Left lung (tissue), 1 donor: Measurements from ENCODE around the genes RCCD1 and PRC1.

DNA sequence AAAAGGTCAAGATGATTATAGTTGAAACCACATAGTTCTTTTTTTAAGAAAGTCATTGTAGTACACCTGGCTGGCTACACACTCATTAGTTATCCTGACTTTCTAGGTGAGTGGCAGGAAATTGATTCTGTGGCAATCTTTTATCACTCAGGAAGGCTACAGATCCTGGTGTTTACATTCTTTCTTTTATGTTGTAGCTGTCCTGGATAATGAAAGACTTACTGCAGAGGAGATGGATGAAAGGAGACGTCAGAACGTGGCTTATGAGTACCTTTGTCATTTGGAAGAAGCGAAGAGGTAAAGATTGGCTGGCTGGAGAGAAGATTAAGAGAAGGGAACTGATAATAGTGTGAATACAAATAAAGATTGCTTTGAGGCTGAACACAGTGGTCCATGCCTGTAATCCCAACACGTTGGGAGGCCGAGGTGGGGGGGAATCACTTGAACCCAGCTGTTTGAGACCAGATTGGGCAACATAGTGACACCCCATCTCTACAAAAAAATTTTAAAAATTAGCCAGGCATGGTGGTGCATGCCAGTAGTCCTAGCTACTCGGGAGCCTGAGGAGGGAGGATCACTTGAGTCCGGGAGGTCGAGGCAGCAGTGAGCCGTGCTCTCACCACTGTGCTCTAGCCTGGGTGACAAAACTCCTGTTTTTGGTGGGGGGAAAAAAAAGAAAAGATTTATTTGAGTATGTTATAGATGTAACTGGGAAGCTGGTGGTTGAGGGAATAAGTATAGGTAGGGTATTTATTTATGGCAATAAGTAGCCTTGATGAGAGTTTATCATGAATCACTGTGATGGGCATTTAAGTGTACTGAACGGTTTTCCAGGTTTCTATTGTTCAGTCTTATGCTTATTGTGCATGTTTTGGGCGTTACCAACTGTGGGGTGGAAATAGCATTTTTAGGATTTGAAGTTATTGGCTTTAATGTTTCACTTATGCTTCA lies 2.8 kb downstream of the IQGAP1 start:
- PRO-cap = no peak

- PRO-cap = no peak
These were observed 6.1 kb downstream of the IQGAP1 start for GRCh38 chr15:90394134-90394459.

GRCh38 chr15:90413162-90413834 lies 25.3 kb downstream of the IQGAP1 start:
- PRO-cap = no peak

DNA sequence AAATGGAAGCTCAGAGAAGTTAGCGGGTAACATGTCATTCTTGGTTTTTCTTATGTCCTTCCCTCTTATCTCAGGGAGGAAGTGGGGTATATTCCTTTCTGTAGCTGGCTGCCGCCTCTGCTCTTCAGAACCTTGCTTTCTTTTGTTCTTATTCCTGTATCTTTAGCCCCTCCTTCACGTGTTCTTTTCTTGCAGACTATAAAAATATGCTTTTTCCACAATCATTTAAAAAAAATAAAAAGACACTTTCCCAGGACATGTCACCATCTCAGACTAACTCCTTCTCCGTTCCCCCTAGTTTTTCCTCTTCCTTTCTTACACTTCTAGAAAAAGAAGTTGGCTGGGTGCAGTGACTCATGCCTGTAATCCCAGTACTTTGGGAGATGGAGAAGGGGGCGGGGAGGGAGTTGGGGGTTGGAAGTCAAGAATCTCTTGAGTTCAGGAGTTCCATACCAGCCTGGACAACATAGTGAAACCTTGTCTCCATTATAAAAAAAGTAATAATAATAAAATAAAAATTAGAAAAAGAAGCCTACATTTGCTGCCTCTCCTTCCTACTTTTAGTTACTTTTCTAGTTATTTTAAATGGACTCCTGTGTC lies 25.9 kb downstream of the IQGAP1 start:
- PRO-cap = no peak

- PRO-cap = no peak
These were observed 79.3 kb downstream of the CRTC3 start for GRCh38 chr15:90608796-90609658.

DNA sequence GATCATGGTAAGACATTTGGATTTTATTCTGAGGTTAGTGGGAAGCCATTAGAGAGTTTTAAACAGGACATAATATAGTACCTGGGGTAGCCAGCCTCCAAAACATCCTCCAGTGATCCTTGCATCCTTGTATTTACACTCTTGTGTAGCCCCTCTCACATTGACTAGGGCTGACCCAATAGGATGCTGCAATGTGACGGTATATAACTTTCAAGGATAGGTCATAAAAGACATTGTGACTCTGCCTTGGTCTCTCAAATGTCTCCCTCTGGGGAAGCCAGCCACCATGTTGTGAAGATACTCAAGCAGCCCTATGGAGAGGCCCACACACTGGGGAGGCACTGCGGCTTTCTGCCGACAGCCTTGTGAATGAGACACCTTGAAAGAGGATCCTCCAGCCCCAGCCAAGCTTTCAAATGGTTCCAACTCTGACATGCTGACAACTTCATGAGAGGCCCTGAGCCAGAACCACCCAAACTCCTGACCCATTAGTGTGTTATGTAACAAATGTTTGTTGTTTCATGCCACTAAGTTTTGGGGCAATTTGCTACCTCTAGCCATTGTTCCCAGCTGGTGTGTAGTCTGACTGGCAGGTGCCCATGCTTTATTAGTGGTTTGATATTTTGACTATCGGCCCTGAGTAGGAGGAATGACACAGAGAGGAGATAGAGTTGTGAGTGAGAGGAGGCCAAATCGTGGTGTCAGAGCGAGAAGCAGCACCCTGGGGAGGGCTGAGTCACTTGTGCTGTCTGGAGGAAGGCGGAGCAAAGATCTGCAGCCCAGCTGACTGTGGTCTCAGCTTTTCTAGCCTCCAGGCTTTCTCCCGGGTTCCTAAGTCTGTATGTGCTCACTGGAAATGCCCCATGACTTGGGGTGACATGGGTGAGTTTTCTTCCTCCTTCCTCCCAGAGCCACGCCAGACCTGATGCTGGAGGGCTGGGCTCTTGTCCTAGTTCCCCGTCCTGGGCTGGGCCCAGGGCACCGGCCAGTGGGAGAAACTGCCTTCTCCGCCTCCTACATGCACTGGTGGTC lies 56.9 kb upstream of the BLM start:
- PRO-cap = bidirectional peak, plus-strand start at position 919 of the sequence, minus-strand start at position 703 of the sequence

GRCh38 chr15:90742074-90742463 lies 24.9 kb downstream of the BLM start:
- PRO-cap = no peak

- PRO-cap = no peak
These were observed 33.1 kb downstream of the BLM start for GRCh38 chr15:90750287-90750686.

- PRO-cap = no peak
These were observed 60.0 kb upstream of the FURIN start for GRCh38 chr15:90808339-90808924.

DNA sequence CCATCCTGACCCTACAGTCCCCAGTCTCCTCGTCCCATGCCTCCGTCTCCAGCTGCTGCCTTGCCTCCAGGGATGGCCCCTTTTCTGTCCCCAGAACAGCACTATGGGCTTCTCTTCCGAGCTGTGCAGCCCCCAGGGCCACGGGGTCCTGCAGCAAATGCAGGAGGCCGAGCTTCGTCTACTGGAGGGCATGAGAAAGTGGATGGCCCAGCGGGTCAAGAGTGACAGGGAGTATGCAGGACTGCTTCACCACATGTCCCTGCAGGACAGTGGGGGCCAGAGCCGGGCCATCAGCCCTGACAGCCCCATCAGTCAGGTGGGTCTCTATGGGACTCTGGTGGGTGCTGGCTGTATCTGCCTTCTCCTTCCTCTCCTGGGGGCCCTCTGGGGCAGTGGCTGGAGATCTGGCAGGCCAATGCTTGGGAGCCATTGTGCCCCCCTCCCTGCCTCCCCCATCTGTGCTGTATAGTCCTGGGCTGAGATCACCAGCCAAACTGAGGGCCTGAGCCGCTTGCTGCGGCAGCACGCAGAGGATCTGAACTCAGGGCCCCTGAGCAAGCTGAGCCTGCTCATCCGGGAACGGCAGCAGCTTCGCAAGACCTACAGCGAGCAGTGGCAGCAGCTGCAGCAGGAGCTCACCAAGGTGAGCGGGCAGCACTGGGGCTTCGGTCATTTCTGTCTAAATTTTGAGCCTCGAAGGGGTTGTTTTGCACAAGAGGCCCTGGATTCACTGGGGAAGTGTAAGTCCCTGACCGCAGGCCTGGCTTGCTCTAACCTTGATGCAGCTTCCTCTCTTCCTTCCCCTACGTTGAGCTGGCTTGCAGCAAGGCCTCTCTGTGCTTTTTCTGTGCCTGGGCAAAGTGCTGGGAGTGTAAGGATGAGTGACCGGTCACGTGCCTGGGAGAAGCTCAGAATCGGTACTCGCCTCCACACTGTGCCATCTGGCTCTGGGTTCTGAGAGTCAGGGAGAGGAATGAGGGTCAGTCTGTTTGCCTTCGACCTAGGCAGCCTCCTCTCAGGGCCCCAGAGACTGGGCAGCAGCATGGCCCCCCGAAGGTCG lies 969 bp downstream of the FES start:
- PRO-cap = unidirectional peak, plus-strand start at position 492 of the sequence; bidirectional peak, plus-strand start at position 798 of the sequence, minus-strand start at position 677 of the sequence

GRCh38 chr15:90905189-90905764 lies 2.2 kb downstream of the MAN2A2 start:
- PRO-cap = no peak

DNA sequence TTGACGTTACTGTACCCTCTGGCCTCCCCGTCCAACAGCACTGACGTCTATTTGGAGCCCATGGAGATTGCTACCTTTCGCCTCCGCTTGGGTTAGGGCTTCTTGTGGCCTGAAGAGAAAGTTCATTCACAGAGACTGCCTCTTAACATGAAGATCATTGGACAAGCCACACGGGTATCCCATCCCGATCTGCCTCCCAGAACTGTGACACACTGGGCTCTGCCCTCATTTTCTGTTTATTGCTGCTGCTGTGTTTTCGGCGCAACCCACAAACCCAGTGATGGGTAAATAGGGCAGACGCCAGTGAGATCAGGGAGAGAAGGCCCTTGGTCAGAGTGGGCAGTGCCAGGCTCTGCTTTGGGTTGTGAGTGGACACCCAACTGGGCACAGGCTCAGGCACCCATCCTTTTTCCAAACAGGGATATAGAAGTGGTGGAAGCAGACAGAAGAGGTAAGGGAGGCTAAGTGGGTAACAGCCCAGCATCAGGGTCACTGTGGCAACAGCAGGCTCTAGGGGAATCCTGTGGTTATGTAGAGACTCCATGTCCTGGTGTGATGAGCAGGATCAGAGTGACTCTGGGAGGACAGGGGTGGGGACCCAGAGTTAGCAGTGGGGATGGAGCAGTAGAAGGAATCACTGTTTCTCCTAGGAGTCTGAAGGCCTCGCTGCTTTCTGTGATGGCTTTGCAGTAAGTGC lies 12.5 kb downstream of the HDDC3 start:
- PRO-cap = no peak

DNA sequence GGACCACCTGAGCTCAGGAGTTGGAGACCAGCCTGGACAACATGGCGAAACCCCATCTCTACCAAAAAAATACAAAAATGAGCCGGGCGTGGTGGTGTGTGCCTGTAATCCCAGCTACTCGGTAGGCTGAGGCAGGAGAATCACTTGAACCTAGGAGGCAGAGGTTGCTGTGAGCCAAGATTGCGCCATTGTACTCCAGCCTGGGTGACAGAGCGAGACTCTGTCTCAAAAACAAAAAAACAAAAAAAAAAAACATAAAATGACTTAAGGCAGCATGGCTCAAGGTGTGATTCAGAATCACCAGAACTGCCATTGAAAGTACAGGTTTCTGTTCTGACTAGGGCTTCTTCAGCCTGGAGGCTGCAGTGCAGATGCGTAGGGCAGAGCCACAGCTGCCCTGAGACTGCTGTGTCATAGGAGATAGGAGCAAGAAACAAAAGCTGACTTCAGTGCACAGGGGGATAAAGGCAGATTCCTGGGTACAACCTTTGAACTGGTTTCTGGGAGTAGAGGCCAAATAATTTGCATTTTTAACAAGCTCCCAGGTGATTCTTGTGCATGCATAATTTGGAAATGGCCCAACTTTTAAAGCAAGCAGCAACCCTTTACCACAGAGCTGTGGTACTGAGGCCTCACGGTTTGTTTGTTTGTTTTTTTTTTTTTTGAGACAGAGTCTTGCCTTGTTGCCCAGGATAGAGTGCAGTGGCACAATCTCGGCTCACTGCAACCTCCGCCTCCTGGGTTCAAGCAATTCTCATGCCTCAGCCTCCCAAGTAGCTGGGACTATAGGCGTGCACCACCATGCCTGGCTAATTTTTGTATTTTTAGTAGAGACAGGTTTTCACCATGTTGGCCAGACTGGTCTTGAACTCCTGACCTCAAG lies 9.4 kb downstream of the HDDC3 start:
- PRO-cap = unidirectional peak, plus-strand start at position 487 of the sequence

DNA sequence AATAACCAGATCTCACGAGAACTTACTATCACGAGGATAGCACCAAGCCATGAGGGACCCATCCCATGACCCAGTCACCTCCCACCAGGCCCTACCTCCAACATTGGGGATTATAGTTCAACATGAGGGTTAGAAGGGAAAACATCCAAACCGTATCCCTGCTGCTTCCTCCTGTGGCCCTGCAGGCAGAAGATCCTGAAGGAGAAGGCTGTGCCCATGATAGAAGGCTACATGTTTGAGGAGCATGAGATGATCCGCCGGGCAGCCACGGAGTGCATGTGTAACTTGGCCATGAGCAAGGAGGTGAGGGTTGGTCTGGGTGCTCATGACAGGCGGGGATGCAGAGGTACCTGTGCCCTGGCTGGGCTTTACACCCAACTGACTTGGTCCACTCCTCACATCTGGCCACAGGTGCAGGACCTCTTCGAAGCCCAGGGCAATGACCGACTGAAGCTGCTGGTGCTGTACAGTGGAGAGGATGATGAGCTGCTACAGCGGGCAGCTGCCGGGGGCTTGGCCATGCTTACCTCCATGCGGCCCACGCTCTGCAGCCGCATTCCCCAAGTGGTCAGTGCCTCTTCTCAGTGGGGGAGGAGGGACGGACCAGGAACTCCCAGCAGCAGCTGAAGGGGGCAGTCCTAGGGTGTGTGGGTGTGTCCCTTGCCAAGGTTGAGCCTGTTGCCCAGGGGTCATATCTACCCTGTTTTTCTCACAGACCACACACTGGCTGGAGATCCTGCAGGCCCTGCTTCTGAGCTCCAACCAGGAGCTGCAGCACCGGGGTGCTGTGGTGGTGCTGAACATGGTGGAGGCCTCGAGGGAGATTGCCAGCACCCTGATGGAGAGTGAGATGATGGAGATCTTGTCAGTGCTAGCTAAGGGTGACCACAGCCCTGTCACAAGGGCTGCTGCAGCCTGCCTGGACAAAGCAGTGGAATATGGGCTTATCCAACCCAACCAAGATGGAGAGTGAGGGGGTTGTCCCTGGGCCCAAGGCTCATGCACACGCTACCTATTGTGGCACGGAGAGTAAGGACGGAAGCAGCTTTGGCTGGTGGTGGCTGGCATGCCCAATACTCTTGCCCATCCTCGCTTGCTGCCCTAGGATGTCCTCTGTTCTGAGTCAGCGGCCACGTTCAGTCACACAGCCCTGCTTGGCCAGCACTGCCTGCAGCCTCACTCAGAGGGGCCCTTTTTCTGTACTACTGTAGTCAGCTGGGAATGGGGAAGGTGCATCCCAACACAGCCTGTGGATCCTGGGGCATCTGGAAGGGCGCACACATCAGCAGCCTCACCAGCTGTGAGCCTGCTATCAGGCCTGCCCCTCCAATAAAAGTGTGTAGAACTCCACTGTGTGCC lies 1.5 kb upstream of the RCCD1 start:
- PRO-cap = no peak

- PRO-cap = unidirectional peak, plus-strand start at chr15:90954901; bidirectional peak, plus-strand start at chr15:90955219, minus-strand start at chr15:90955198
These were observed at the start of gene RCCD1 for GRCh38 chr15:90954582-90955491. Gene RCCD1, plus strand, starts transcription at chr15:90954884.

GRCh38 chr15:90994359-90994984 lies at the start of gene PRC1:
Gene PRC1, minus strand, starts transcription at chr15:90994535.
- PRO-cap = bidirectional peak, plus-strand start at chr15:90994898, minus-strand start at chr15:90994535

GRCh38 chr15:91422916-91423133 lies 322.8 kb downstream of the SV2B start:
- PRO-cap = no peak

DNA sequence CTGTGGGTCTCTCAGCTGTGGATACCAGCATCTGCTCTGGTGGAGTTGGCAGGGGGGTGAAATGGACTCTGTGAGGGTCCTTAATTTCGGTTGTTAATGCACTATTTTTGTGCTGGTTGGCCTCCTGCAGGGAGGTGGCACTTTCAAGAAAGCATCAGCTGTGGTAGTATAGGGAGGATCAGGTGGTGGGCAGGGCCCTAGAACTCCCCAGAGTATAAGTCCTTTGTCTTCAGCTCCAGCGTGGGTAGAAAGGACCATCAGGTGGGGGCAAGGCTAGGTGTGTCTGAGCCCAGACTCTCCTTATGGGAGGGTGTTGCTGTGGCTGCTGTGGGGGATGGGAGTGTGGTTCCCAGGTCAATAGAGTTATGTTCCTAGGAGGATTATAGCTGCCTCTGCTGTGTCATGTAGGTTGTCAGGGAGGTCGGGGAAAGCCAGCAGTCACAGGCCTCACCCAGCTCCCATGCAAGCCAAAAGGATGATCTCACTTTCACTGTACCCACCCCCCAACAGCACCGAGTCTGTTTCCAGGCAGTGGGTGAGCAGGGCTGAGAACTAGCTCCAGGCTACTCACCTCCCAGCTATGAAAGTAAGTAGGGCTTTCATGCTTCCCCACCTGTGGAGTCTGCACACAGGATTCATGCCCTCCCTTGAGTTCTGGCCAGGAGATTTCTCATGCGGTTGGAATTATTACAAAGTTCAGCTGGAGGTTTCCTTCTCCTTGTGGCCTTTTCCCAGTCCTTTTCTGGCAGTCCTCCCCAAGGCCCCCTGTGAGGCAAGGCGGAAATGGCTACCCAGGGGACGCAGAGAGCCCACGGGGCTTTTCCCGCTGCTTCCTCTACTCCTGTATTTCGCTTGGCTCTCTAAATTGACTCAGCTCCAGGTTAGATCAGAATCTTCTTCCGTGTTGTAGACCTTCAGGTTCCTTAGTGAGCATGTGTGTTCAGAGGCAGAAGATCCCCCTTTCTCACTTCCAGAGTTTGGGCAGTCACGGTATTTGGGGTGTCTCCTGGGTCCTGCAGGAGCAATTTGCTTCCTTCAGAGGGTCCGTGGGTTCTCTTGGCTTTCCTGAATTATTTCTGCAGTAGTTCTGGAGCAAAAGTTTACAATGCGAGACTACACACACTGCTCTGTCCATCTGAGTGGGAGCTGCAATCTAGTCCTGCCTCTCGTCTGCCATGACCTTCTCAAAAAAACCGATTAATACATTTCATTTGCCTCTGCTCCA lies 356.2 kb downstream of the SV2B start:
- PRO-cap = no peak

GRCh38 chr15:91694916-91695216 lies 158.6 kb upstream of the SLCO3A1 start:
- PRO-cap = no peak

GRCh38 chr15:91866469-91867427 lies 13.2 kb downstream of the SLCO3A1 start:
- PRO-cap = no peak